Peritoneum (tissue), 1 donor: ENCODE measurements around a stretch of chr16.

DNA sequence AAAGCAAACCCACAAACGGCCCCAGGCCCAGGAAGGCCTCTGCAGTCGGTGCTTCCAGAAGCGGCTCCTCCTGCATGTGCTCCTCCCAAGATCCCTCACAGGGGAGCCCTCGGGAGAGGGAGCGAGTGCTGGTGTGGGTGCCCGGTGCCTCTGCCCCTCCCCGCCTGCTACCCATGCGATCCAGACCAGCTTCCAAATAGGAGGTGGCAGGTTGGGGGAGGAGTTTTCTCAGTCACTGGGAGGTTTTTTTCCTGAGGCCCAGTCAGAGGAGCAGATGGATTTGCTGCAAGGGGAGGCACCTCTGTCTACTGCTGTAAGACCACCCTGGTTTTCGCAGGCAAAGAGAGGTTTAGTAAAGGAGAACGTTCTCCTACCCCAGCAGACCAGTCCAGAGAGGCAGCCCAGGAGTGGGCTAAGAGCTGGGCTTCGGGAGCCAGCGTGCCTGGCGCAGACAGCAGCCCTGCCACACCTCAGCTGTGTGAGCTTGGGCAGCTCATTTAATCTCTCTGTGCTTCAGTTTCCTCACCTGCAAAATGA is 16.0 kb downstream of the KDM8 start:
- PRO-cap, result no peak

DNA sequence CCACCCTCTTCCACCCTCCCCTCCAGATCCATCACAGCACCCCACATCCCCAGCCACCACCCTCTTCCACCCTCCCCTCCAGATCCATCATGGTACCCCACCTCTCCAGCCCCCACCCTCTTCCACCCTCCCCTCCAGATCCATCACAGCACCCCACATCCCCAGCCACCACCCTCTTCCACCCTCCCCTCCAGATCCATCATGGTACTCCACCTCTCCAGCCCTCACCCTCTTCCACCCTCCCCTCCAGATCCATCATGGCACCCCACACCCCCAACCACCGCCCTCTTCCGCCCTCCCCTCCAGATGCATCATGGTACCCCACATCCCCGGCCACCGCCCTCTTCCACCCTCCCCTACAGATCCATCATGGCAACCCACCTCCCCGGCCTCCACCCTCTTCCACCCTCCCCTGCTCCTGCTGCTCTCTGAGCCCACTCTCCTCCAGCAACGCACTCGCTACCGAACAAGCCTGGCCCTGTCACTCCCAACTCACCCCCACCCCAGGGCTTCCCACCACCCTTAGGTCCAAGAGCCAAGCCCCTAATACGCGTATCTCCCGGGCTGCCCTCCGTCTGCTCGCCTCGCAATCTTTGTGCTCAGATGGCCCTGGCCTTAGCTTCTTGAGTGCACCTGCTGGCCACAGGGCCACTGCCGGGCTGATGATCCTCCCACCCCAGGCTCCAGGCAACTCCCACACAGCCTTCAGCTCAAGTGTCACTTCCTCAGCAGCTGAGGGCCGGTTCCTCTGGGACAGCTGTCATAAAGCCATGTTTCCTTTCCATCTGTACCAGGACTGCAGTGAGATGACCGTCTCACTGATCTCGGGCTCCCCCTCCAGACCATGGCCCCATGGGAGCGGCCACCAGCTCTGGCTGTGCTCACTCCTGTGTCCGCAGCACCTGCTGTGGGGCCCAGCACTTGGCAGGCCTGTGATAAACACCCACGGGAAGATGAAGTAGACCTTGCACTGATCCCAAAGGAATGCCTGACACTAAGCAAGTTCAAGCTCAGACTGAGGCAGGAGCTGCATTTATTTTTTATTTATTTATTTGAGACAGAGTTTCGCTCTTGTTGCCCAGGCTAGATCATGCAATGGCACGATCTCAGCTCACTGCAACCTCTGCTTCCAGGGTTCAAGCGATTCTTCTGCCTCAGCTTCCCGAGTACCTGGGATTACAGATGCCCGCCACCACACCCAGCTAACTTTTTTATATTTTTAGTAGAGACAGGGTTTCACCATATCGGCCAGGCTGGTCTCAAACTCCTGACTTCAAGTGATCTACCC is 25.7 kb downstream of the KDM8 start:
- PRO-cap, result no peak

DNA sequence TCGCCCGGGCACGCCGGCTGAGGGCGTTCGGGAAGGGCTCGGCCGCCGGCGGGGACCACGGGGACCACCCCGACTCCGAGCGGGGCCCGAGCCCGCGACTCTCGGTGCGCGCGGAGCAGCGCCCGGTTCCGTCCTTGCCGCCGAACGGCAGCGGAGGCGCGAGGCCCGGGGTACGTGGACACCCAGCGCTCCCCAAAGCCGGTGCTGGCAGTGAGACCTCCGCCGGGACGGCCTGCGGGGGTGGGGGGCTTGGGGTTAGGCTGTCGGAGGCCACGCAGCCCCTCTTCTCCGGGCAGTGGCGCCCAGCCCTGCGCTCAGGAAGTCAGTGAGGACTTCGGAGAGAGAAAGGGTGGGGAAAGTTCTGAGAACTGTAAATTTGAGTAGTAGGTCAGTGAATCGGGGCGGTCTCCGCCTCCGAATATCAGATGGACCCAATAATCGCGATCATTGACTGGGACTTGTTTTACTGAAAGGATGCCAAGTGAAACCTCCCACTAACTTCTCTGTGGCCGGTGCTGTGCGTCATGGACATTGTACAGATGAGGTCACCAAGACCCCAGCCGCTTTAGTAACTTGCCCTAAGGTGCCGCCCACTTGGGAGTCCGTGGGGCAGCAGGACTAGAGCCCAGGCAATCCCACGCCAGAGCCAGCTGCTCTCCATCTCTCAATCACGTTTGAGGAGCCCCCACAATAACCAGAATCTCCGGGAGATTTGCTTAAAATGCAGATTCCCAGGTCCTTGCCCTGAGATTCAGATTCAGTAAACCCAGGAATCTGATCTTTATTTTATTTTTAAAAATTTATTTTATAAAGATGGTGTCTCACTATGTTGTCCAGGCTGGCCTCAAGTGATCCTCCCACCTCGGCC is 522 bp downstream of the IL4R start:
- PRO-cap, result unidirectional peak, minus-strand start at position 351 of the sequence

- PRO-cap, result unidirectional peak, plus-strand start at chr16:27315439
Observed at GRCh38 chr16:27314930-27315948, 1.5 kb downstream of the IL4R start.

GRCh38 chr16:27316345-27316664 is 2.5 kb downstream of the IL4R start:
- PRO-cap, result no peak

DNA sequence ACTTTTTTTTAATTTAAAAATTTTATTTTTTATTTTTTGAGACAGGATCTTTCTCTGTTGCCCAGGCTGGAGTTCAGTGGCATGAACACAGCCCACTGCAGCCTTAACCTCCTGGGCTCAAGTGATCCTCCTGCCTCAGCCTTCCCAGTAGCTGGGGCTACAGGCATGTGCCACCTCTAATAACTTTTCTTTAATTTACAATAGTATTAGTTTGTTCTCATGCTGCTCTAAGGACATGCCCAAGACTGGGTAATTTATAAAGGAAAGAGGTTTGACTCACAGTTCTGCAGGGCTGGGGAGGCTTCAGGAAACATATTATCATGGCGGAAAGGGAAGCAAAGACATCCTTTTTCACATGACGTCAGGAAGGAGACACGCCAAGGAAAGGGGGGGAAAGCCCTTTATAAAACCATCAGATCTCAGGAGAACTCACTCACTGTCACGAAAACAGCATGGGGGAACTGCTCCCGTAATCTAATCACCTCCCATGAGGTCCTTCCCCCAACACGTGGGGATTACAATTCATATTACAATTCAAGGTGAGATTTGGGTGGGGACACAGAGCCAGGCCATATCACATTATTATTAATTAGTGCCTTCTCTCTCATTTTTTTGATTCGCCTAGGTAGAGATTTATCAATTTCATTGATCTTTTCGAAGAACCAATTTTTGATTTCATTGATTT is 18.3 kb downstream of the IL4R start:
- PRO-cap, result no peak

DNA sequence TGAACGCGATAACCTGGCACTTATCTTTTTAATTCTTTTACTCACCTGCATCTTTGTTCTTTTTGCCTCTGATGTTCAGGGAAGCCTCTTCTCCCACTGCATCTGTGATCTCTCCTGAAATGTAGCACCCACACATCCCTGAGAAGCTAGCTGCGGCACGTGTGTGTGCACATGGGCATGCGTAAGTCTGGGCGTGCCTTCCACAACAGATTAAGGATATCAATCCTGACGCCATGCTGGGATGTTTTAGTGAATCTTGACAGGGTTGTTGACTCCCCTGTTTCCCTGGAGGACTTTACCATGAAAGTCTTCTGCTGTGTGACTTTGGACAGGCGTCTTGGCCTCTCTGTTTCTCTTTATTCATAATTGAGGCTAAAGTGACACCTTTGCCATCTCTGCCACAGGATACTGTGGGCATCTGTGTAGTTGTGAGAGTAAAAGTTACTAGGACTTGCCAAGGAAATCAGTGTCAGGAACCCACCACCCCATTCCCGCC is 20.5 kb downstream of the IL4R start:
- PRO-cap, result no peak

- PRO-cap, result no peak
Observed at GRCh38 chr16:27354620-27355615, 41.1 kb downstream of the IL4R start.

DNA sequence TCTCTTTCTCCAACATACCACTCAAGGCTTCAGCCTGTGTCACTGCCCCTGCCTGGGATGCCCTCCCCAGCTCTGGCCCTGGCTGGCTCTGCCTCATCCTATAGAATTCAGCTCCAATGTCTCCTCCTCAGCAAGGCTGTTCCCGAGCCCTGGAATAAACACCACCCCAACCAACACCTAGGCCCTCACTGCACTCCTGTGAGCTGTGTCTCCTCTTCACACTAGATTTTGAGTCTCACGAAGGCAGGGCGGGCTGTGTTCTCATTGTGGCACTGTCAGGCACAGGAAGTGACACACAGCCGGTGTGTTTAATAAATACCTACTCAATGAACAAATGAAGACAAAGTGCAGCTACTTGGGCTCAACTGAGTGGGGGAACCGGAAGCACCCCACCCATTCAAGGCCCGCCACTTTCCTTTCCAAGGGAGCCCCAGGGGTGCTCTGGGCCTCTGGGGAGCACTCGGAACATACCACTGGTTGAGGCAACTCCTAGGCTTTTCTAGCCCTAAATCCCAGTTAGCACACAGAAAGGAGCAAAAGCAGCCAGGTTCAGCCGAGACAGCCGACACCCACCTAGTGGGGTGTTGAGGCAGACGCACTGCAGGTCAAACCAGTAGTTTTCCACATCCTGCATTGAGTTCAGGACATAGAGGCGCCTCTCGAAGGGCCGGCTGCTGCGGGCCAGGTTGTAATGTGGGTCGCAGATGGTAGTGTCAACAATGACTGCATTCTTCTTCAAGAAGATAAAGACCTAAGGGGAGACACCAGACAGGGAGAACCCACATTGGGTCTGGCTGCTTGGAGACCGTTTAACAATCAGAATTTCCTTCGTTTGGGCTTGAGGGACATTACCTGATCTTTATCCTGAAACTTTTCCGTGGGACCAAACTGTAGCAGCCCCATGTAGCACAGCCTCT is 57.7 kb downstream of the GTF3C1 start:
- PRO-cap, result no peak

DNA sequence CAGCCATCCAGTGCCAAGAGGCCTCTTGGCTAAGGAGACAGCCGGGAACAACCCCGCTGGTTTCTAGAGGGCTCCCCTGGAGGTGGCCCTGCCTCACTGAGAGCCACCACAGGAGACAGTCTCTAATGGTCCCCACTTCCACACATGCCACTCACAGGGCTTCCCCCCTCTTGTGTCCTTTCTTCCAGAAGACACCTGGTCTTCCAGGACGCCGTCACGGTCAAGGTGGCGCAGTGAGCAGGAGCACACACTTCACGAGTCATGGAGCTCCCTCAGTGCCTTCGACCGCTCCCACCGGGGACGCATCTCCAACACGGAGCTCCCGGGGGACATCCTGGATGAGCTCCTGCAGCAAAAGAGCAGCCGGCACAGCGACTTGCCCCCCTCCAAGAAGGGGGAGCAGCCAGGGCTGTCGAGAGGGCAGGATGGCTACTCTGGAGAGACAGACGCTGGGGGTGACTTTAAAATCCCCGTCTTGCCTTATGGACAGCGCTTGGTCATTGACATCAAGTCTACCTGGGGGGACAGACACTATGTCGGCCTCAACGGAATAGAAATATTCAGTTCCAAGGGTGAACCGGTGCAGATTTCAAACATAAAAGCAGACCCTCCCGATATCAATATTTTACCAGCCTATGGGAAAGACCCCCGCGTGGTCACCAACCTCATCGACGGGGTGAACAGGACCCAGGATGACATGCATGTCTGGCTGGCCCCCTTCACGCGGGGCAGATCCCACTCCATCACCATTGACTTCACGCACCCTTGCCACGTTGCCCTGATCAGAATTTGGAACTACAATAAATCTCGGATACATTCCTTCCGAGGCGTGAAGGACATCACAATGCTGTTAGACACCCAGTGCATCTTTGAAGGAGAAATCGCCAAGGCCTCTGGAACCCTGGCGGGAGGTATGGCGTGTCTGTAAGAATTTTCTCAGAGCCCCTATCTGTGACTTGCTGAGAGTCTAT is 199.7 kb downstream of the KATNIP start:
- PRO-cap, result no peak

DNA sequence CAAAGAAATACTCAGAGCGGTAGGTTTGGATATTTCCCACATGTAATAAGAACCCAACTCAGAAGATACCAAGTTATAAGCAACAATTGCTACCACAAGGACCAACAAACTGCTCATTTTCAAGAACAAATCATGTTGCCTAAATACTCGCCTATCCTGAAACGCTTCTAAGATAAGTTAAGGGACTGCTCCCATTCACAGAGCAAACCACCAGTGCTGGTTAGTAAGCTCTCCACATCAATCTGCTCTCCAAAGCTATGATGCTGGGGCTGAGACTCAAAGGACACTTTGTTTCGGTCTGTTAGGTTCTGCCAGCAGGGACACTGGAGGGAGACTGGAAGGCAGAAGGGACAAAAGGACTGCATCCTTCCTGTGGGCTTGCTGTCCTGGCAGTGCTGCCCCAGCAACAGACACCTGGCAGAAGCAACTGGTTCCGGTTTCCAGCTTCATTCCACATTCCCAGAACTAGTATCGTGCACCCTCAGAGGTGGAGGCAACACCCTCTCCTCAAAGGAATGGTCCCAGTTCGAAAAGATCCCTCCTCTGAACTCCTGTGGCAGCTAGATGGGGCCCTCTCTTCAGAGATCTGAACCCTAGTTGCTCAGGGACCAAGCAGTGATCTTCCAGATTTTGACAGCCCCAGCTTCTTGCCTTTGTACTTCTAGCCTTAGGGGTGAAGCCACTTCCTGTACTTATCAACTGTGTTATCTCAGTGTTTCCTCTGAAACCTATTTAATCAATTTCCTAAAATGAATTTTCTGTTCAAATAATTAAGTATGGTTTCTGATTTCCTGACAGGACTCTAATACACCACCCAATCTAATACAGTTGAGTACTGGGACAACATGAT is 73.4 kb upstream of the GSG1L start:
- PRO-cap, result no peak

DNA sequence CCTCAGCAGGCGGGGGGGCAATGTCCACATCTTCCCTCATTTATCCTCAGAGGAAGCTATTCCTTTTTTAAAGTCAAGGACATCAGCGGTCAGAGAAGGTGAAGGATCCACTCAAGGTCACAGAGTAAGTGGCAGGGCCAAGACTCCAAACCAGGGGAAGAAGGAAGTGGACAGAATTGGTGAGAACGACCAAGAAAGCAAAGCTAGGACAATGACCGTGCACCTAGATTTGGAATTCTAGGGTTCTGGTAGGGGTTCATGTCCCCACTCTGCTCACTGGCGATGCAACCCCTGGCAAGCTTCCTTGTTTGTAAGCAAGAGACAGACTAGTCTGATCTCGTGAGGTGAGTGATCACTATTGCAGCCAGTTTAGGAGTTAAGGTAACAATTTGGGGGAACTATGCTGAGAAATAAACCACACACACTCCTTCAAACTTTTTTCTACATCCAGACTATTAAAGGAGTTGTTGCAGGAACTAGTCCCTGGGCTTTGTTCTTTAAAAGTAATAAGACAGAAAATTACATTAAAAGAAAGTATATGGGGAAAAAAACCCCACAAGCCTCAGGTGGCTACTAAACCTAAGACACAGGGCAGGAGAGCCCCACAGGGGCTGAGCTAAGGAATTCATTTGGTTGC is 48.1 kb downstream of the XPO6 start:
- PRO-cap, result no peak

- PRO-cap, result no peak
Observed at GRCh38 chr16:28180660-28181327, 31.0 kb downstream of the XPO6 start.

GRCh38 chr16:28262226-28262532 is 30.1 kb upstream of the SBK1 start:
- PRO-cap, result no peak

DNA sequence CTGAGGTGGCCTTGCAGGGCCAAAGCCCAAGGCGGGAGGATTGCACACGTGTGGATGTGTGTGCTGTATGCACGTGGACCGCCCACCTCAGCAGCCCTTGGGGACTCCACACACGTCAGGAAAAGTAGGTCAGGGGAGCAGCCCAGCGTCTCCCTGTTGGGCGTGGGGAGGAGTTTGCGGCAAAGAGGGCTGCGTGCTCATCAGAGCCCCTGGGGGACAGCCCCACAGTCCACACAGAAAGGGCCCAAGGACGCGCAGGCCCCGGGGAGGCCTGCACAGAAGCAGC is 19.6 kb downstream of the SBK1 start:
- PRO-cap, result no peak

- PRO-cap, result no peak
Observed at GRCh38 chr16:28495024-28495981, 860 bp downstream of the APOBR start.

DNA sequence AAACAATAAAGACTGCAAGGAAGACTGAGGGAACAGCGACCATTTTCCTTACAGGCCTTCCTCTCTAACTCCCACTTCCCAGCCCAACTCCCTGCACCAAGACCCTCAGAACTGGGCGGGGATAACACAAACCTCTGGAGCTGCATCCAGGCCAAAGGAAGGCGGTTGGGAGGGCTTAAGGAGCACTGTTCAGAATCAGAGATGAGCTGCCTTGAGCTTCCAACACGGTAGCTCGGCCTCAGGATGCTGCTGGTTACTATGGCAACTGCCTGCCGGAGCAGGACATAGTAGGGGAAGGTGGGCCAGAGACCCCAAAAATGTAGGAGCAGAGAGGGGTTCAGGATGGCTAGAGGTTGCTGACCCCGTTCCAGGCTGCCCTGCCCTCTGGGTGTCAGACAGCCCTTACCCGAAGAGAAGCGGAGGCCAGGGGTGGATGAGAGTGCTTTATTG is 4.5 kb downstream of the APOBR start:
- PRO-cap, result no peak

DNA sequence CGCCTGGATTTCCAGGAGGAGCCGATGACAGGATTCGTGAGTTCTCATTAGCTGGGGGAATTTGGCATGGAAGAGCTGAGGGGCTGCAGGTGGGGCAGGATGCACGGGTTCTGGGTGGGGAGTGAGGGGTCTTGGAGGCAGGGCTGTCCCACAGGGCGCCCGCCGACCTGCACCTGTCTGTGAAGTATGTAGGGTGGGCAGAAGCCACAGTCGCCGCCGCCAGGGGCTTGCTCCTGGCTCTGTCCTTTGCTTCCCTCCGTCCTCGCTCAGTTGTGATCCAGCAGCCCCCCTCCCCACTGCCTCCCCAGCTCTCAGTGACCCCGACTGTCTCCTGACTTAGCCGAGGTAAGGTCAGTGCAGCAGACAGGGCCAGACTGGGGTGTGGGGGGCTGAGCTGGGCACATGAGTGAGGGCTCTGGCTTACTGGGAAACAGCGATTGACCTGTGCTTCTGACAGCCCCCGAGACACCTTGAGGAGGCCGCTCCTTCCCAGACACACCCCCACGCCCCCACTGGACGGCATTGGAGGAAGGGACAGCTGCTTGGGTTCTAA is 9.9 kb downstream of the TUFM start:
- PRO-cap, result no peak

GRCh38 chr16:28869875-28870445 is 6.3 kb downstream of the SH2B1 start:
- PRO-cap, result no peak

- PRO-cap, result no peak
Observed at GRCh38 chr16:28908473-28908955, 16.5 kb downstream of the RABEP2 start.